ENCODE measurements around the gene AVPI1.

DNA sequence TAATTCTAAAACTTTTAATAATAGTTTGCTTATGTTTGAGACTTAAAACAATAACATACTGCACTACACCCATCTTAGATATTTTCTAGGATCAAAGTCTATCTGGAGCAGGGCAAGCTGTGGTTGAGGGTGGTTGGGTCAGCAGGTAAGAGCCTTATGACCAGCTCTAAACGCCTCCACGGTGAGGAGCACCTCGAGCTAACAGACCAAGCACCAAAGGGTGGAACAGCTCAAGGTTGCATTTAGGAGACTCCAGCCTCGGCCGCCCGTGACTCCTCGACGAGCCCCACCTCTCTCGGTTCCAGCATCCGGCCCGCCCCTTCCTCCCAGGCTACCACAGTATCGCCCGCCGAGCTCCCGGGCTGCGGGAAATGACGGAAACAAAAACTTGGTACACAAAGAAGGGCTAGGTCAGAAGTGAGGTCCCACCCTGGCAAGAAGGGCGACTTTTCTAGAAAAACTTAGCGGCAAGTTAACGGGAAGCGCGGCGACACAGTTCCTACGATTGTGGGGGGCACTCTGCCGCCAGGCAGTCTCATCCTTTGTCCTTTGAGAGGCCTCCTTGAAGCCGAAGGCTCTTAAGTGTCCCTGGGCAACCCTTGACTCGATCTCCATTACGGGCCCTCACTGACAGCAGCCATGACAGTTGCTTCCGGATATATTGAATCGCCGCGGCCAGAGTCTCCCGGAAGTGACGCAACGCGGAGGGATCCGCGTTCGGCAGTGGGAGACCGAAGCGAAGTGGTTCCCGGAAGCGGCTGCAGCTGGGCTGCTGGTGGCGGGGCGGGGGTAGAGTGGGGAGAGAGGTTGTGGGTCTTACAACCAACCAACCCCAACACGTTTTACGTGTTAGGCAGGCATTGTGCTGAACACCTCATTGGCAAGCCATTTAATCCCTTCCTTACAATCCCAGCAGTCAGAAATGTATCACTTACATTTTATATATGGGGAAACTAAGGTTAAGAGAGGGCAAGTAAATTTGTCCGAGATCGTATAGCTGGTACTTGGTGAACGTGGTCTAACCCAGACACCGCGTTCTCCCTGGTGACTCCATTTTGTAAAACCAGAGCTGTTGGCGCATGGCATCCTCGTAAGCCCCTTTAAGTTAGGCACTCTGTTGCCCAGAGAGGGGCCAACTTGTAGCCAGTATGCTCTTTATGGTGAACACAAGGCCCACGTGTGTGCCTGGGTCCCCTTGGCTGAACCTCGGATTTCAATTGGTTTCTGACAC, 40.1 kb upstream of the ZNF518A start:
- PRO-cap, 3 experiments: peak in 3 of 3 experiments; most common plus-strand start position 409 of the sequence (in 2); most common minus-strand start position 663 of the sequence (in 3)
- RAMPAGE, long total RNA, 4 experiments: start-site peak on the minus strand in 1 of 4 experiments, centred at position 670 of the sequence, 30 reads per replicate
- RRBS: 2% methylated on average over 16 of the region's 56 CpGs

GRCh38 chr10:96380873-96381292, 22.1 kb upstream of the OPALIN start:
- PRO-cap, 3 experiments: no peak in any of the 3 experiments
- RAMPAGE, long total RNA, 4 experiments: no peak in any of the 4 experiments
- RRBS: no CpG with 5 or more reads among the region's 8 CpGs

DNA sequence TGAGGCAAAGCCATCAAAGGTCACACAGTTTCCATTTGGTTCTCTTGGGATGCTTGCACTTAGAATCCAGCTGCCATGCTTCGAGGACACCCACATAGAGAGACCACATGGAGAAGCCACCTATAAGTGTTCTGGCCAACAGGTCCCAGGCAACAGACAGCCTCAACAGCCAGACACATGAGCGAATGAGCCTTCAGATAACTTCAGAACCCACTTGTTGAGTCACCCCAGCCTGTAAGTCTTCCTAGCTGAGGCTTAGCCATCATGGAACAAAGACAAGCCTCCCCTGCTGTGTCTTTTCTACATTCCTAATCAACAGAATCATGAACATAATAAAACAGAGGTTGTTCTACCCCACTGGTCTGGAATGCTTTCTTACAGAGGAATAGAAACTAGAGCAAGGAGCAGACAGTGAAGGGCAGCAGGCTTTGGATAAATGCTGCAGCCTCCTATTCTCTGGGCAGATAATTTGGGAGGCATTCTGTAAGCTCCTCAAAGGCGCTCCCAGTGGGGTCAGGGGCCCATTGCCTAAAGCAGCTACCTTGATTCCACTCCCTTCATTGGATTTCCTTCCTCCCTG, 4.7 kb downstream of the TLL2 start:
- PRO-cap, 3 experiments: no peak in any of the 3 experiments
- RAMPAGE, long total RNA, 4 experiments: no peak in any of the 4 experiments
- RRBS: no CpG with 5 or more reads among the region's 3 CpGs

DNA sequence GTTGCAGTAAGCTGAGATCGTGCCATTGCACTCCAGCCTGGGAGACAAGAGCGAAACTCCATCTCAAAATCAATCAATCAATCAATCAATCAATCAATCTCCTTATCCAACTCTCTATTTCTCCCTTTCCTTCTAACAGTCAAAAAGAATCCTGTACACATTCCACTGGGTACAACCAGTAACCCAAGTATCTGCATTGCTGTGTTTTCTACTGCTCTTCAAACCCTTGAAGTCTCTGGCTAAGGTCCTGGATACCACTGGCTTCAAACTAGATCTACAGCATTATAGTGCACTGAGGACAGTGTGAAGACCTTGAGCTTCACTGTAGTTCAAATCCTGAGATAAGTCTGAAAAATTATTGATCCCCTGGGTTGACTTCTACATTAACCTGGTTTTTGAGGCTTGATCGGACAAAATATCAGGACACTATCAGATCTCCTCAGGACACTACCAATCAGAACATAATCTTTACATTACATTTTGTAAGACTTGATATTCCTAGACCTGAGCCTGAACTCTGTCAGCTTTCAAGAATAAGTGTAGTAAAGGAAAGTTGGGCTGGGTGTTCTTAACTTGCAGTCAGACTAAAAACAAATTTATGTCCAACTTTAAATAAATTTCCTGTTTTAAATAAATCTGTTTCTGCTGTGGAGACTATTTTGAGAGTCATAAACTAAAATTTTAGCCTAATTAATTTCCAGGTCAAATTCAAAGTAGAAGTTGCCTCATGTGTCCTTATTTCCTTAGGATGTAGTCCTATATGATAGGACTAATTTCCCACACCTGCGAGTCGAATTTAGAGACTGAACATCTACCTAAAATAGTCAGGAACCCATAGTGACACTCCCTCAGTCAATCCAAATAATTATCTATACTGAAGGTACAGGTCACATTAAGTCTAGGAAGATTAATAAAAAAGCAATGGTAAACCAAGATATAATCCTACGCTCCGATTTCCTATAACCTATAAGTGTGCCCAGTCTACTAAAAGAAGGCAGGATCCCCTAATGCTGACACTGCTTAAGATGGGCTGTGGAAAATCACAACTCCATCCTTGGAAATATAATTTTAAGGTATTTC, 32.4 kb upstream of the TLL2 start:
- PRO-cap, 3 experiments: no peak in any of the 3 experiments
- RAMPAGE, long total RNA, 4 experiments: no peak in any of the 4 experiments
- RRBS: no CpG with 5 or more reads among the region's 7 CpGs

DNA sequence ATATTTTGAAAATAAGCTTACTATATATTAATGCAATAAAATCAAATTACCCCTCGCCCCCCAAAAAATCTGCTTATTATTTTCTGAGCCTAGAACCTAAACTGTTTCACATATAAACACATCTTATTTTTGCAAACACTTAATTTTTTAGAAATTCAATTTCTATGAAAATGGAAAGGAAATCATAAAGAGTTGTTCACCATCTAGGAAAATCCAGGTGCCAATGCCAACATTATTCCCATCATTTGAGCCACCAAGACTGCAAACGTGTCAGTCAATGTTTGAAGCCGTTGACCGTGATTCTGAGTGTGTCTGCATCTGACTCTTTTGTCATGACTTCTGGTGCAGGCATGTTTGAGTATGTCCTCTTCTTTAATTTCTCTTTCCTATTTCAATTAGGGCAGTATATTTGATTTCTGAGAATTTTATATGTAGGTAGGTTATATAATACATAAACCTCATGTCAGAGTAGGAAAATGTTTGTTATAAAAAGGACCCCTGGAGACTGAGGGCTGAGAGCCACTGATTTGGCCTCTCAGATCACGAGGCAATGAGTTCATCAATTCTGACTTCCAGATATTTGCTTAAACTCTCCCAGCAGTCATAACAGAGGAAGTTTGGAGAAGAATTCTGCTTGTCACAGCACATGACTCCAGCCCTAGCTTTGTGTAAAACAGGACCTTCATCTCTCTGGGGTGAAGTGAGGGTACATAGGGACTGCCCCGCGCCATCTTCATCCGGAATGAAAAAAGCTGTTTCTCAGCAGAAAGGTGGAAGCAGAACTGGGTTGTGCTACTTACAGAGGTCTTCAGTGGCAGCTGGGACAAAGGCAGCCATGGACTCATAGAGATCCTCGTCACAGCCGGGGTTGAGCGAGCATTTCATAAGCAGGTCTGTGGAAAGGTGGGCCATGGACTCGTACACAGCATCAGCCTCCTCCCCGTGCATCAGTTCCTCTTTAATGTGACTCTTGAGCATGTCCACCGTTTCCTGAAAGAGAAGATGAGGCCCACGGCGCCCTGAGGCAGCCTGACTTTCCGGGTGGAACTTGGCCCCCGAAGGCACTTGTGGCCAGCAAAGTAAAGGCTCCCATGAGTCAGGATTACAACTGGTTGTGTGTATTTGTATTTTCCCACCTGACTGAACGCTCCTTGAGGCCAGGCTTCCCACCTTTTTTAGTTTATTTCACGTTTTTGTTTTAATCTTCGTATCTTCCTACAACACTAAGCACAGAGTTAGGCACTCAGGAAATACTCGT, 58.3 kb upstream of the TM9SF3 start:
- PRO-cap, 3 experiments: peak in 1 of 3 experiments; most common plus-strand start position 604 of the sequence (in 1)
- RAMPAGE, long total RNA, 4 experiments: no peak in any of the 4 experiments
- RRBS: 100% methylated on average over 1 of the region's 22 CpGs

GRCh38 chr10:96709337-96710075, 10.8 kb downstream of the PIK3AP1 start:
- PRO-cap, 3 experiments: no peak in any of the 3 experiments
- RAMPAGE, long total RNA, 4 experiments: no peak in any of the 4 experiments
- RRBS: no CpG with 5 or more reads among the region's 24 CpGs

DNA sequence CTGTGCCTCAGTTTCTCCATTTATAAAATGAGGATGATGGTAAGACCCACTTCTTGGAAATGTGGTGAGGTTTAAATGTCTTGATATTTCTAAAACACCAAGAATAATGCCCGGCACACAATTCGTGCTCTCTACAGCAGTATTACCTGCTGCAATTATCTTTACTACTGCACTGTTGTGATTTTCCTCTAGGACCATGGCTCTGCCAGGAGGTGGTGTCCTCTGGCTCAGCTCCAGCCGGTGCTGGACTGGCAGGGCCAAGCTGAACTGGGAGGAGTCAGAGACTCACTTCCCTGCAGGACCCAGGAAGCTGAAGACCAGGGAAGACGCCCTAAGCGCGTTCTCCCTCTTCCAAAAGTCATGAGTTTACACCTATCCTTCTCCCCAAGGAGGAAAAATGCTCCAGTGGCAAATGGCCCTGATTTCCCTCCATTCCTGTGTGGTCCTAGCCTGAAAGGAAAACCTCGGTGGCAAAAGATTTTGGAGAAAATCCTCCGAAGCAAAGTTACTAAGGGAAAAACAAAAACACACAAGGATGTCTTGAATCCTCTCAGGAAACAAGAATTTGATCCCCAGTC, 15.4 kb downstream of the SLIT1 start:
- PRO-cap, 3 experiments: peak in 1 of 3 experiments; most common plus-strand start position 305 of the sequence (in 1)
- RAMPAGE, long total RNA, 4 experiments: no peak in any of the 4 experiments
- RRBS: no CpG with 5 or more reads among the region's 8 CpGs

DNA sequence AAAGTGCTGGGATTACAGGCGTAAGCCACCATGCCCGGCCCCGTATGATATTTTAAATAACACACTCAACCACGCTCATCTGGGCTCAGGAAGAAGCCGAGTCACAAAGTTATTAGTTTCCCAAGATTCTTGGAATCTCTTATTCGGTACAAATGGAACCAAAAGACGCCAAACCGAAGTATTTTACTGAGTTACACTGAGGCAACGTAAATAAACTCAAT, 973 bp downstream of the ARHGAP19 start:
- PRO-cap, 3 experiments: no peak in any of the 3 experiments
- RAMPAGE, long total RNA, 4 experiments: no peak in any of the 4 experiments
- RRBS: no CpG with 5 or more reads among the region's 9 CpGs

DNA sequence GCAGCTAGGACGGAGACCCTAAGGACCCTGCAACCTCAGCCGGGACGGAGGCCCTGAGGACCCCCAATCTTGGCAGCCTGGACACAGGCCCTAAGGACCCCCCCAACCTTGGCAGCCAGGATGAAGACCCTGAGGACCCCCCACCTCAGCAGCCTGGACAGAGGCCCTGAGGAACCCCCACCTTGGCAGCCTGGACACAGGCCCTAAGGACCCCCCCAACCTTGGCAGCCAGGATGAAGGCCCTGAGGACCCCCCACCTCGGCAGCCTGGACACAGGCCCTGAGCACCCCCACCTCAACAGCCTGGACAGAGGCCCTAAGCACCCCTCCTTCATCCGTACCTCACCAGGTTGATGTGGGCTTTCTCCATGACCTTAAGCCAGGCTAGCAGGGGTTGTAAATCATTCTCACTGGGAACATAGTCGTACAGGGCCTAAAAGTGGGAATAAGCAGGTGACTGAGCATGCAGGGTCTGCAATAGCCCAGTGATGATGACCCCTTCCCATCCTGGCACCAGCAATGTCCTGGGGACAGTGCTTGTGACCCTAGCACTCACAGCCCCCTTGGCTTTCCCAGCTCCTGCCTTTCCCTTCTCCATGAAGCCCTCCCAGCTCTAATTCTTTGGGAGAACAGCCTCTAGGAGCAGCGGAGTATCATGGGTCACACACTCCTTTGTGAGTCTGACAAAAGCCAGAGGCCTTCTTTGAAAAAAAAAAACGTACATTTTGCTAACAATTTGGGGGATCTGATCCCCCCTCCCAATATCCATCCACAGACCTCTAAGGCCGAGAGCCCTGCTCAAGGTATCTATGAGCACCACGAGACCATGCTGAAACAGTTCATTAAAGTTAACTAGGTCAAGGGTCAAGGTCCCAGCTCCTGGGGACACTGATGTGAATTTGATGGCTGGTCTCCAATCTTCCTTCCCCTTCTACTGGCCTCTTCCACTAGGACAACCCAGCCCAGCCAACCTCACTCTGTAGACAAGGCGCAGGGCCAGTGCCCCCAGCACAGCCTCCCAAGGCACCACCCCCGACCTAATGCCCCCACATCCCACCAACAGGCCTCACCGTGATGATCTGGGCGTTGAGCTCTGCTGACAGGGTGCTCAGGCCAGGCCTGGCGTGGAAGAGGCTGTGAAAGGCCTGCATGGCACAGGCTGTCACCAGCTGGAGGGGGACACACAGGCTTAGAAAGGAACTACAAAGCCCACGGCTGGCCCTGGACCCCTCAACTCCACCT, 15.9 kb downstream of the RRP12 start:
- PRO-cap, 3 experiments: no peak in any of the 3 experiments
- RAMPAGE, long total RNA, 4 experiments: no peak in any of the 4 experiments
- RRBS: no CpG with 5 or more reads among the region's 16 CpGs

- PRO-cap, 3 experiments: peak in 2 of 3 experiments; most common plus-strand start chr10:97428986 (in 1); most common minus-strand start chr10:97428842 (in 2)
- RAMPAGE, long total RNA, 4 experiments: no peak in any of the 4 experiments
- RRBS: no CpG with 5 or more reads among the region's 9 CpGs
Observed at GRCh38 chr10:97428289-97429157, 2.5 kb downstream of the PGAM1 start.

DNA sequence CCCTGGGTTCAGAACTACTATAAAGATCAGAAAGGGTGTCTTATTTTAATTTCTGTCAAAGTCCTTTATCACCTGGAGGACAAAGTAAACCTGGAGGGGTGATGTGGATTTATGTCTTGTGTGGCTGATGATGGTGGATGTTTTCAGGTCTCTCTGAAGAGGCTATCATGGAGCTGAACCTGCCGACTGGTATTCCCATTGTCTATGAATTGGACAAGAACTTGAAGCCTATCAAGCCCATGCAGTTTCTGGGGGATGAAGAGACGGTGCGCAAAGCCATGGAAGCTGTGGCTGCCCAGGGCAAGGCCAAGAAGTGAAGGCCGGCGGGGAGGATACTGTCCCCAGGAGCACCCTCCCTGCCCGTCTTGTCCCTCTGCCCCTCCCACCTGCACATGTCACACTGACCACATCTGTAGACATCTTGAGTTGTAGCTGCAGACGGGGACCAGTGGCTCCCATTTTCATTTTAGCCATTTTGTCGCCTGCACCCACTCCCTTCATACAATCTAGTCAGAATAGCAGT, 6.3 kb downstream of the PGAM1 start:
- PRO-cap, 3 experiments: peak in 2 of 3 experiments; most common plus-strand start position 422 of the sequence (in 1)
- RAMPAGE, long total RNA, 4 experiments: start-site peak on the plus strand in 1 of 4 experiments, centred at position 220 of the sequence, 235 reads per replicate
- RRBS: no CpG with 5 or more reads among the region's 8 CpGs

DNA sequence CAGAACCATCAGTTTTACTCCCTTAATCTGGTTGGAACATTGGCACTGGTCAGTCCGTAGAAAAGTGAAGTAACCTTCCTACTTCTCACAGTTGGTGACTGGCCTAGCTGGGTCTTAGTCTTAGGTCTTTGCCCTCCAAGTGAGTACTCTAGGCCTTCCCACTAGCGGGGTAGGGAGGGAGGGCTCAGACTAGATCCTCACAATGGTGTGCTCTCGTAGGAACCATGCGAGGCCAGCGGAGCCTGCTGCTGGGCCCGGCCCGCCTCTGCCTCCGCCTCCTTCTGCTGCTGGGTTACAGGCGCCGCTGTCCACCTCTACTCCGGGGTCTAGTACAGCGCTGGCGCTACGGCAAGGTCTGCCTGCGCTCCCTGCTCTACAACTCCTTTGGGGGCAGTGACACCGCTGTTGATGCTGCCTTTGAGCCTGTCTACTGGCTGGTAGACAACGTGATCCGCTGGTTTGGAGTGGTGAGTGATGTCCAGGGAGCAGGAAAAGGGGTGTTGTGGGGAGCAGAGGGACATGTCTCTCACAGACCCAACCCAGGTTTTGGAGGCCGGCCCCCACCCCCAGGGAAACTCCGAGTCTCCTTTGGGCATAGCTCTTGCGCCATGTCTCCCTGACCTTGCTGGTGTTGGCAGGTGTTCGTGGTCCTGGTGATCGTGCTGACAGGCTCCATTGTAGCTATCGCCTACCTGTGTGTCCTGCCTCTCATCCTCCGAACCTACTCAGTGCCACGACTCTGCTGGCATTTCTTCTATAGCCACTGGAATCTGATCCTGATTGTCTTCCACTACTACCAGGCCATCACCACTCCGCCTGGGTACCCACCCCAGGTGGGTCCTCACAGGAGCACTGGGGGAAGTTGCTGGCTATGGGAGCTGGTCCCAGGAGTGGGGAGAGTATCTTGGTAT, 5.7 kb downstream of the ZDHHC16 start:
- PRO-cap, 3 experiments: no peak in any of the 3 experiments
- RAMPAGE, long total RNA, 4 experiments: start-site peak on the plus strand in 1 of 4 experiments, centred at position 743 of the sequence, 22 reads per replicate
- RRBS: 90% methylated on average over 6 of the region's 27 CpGs

GRCh38 chr10:97455302-97455922, 9.4 kb downstream of the ZDHHC16 start:
- PRO-cap, 3 experiments: no peak in any of the 3 experiments
- RAMPAGE, long total RNA, 4 experiments: start-site peak on the plus strand in 1 of 4 experiments, at chr10:97455604-97455770 at its widest, 5 reads per replicate
- RRBS: no CpG with 5 or more reads among the region's 6 CpGs

DNA sequence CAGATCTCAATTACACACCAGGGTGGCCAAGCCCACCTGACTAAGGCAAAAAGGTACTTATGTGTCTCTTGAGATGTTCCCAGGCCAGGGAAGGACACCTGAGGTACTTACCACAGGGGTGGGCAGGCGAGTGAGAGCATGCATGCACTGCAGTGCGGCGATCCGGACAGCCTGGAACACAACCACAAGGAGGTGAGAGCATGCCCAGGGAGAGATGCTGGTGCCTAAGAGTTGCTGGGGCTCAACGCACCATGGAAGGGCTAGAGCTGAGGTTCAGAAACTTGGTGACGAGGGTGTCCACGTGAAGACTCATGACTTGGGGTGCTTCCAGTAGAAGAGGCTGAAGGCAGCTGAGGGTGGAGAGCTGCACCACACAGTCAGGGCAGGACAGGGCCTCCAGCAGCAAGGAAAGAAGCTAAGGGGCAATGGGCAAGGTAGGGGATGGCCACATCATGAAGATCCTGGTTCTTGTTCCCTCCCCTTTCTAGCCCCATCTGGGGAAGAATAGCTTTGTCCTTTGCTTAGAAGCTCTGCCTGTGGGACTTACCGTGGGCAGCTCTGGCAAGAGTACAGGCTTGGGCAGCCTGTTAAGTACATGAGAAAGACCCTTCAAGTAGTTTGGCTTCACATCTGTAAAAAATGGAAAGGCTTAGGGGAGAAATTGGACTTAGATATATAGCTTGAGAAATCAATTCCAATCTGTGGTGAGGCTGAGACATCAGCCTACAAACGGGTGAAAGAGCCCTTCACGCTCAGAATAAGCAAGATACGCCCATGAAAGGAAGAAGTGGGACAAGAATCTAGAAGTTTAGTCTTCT, 13.3 kb downstream of the ZDHHC16 start:
- PRO-cap, 3 experiments: no peak in any of the 3 experiments
- RAMPAGE, long total RNA, 4 experiments: start-site peak on the plus strand in 1 of 4 experiments, centred at position 18 of the sequence, 5 reads per replicate
- RRBS: no CpG with 5 or more reads among the region's 11 CpGs

- PRO-cap, 3 experiments: no peak in any of the 3 experiments
- RAMPAGE, long total RNA, 4 experiments: no peak in any of the 4 experiments
- RRBS: no CpG with 5 or more reads among the region's 6 CpGs
Observed at GRCh38 chr10:97518893-97519340, 20.2 kb downstream of the UBTD1 start.

GRCh38 chr10:97601778-97602439, 12.4 kb downstream of the C10orf62 start:
- PRO-cap, 3 experiments: no peak in any of the 3 experiments
- RAMPAGE, long total RNA, 4 experiments: no peak in any of the 4 experiments
- RRBS: no CpG with 5 or more reads among the region's 18 CpGs

DNA sequence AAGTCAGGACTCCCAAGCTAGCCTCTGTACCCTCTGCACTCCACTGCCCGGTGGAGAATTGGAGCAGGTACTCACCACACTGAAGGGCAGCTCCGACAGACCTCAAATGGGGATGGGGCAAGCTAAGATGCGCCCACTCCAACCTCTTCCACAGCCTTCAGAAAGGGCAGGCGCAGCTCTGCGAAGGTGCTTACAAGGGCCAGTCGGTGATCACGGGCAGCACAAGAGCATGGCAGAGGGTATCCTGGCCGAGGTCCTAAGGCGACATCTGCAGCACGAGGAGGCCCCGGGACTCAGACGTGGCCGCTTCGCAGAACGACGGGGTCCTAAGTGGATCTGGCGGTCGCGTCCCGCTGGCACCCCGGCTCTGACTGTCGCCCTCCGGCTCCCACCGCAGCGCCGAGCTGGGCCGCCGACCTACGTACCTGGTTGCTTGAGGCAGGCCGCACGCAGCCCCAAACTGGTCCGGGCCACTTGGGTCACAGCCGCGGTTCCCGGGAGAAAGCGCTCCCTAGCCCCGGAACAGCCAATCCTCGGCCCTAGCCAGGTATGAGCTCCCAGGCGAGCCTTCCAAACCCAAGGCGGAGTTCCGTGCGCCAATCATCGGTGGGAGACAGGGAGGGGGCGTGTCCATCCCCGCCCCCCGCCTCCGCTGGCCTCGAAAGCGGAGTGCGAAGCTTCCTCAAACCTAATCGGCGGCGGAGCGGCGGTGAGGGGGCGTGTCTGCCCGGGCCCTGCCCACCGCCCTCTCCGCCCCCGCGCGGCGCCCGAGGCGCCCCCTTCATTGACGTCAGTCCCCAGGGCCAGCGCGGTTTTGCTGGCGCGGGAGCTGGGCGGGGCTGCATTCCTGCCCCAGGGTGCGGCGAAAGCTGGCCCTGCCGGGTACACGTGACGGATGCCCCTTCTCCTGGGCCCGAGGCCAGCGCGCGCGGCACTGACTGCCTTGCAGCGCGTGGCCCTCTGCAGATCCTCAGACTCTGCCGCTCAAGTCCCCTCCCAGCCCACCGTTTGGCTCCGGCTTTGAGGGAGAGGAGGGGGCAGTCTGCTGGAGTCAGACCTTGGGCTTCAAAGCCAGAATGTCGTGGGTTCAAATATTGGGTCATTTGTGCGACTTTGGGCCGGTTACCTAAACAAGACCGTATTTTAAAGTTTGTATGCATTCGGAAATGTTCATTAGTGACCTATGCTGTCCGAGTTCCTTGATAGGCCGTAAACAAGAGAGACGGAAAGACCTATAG, at the start of gene AVPI1:
Gene AVPI1 (minus strand): TSS at position 551 of the 1,238 bp plus-strand sequence.
- PRO-cap, 3 experiments: peak in 3 of 3 experiments; most common plus-strand start position 43 of the sequence (in 1); most common minus-strand start position 551 of the sequence (in 2)
- RAMPAGE, long total RNA, 4 experiments: start-site peak on the minus strand in 2 of 4 experiments, centred at positions 505 to 512 of the sequence, 81 to 310 reads per replicate
- RRBS: 2% methylated on average over 23 of the region's 94 CpGs

DNA sequence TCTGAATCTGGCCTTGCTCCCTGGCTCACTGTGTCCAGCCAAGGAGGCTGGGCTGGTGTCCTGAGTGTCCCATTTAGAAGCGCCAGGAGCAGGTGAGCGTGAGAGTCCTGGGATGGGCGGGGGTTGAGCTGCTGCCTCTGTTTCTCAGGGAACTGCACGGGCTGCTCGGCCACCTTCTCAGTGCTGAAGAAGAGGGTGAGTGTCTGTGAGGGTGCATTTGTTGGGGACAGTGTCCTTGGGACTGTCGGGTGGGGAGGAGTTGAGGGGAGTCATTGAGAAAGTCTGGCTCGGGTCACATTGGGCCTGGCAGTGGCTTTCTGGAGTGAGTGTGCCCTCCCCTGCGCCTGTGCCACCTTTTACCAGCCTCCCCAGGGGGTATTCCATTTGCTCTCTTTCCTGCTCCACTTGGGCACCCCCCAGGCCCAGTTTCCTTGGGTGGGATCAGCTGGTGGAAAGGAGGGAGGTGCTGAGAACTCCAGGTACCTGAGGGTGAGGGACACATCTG, 14.6 kb downstream of the SFRP5 start:
- PRO-cap, 3 experiments: no peak in any of the 3 experiments
- RAMPAGE, long total RNA, 4 experiments: no peak in any of the 4 experiments
- RRBS: no CpG with 5 or more reads among the region's 8 CpGs

DNA sequence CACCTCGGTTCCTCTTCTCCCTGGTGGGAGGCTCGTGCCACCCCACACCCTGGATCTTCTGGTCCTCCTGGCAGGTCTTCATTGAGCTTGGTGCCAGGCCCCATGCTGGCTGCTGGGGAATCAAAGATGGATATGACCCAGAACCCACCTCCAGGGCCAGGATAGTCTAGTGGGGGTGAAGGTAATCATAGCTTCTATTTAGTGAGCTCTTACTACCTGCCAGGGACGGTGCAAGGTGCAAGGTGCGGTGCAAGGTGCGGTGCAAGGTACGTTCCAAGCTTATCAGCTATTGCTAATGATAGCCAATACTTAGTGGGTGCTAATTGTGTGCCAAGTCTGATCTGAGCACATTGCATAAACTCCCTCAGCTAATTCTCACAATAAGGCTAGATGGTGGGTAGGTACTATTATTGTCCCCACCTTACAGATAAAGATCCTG, 604 bp upstream of the SFRP5 start:
- PRO-cap, 3 experiments: no peak in any of the 3 experiments
- RAMPAGE, long total RNA, 4 experiments: no peak in any of the 4 experiments
- RRBS: no CpG with 5 or more reads among the region's 6 CpGs

DNA sequence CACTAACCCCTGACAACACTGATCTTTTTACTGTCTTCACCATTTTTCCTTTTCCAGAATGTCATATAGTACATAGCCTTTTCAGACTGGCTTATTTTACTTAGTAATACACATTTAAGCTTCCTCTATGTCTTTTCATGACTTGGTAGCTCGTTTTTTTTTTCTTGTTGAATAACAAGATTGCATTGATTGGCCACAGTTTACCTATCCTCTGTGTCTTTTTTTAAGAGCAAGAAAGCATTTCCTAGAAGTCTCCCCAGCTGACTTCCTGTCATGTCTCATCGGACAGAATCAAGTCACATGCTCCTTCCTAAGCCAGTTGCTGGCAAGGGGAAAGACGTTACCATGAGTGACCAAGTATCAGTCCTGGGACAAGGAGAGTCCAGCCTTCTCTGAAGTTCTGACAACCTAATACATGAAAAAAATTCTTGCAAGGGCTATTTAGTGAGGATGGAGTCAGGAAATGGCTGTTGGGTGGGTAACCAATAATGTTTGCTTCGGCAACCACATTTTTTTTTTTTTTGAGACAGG, 24.8 kb upstream of the SFRP5 start:
- PRO-cap, 3 experiments: no peak in any of the 3 experiments
- RAMPAGE, long total RNA, 4 experiments: no peak in any of the 4 experiments
- RRBS: no CpG with 5 or more reads among the region's 4 CpGs

Measured in adrenal gland (tissue), 7 donors.